Esophagus squamous epithelium (tissue), 4 donors: ENCODE data around the gene SLC25A38.

GRCh38 chr3:39145851-39146437 is 7.4 kb downstream of the CSRNP1 start:
- PRO-cap = no peak
- RAMPAGE, long total RNA, 4 experiments = no peak in any of the 4 experiments

GRCh38 chr3:39267725-39268492 is 11.9 kb downstream of the CX3CR1 start:
- PRO-cap = no peak
- RAMPAGE, long total RNA, 4 experiments = no peak in any of the 4 experiments

DNA sequence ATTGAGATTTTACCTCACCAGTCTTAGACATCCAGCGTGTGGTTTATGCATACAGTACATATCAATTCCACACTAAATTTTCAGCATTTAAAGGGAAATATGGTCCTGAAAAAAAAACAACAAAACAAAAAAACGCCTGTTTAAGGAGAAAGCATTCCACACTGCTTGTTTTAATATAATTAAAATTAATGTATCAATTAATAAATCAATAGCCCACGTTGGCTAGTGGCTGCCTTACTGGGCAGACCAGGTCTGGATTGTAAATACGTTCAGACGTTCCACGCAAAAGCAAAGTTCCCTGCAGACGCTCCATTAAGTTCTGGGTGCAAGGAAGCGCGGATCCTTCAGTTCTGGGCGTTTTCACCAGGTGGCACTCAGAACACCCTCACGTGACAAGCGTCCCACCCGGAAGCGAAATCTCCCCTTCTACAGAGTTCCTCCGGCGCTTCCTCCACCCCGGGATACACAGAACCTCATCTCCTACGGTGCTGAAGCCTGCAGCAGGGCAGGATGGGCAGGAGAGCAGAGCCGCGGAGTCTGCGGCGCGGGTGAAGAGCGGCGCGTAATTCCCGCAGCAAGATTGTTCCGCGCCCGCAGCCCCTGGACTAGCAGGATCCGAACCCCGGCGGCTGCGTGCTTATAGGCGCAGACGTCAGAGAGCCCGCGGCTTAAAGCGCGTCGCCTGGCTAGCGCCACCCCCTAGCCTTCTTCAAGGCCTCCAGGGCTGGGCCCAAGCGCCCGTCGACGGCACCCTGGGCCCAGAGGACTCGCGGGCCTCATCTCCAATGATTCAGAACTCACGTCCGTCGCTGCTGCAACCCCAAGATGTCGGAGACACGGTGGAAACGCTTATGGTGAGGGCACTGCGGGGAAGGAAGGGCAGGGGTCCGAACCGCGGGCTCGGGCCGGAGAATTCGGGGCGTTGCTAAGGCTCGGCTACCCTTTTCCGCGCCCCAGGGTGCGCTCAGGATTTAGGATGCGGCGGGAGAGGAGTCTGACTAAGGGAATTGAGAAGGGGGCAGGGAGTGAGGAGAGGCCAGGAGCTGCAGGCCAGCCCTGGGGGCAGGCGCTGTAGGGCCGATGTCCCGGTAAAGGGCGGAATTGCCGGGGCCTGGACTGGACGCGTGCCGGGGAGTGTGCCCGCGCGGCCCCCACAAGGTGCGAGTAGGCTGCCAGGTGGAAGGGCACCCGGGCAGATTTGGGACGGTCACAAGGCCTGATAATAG is at the start of gene SLC25A38:
SLC25A38 (plus strand) TSS at position 431 of the 1,226 bp plus-strand sequence.
- PRO-cap = bidirectional peak, plus-strand start at position 431 of the sequence, minus-strand start at position 321 of the sequence; bidirectional peak, plus-strand start at position 700 of the sequence, minus-strand start at position 610 of the sequence
- RAMPAGE, long total RNA, 4 experiments = start-site peak on the plus strand in 3 of 4 experiments, centred at positions 415 to 717 of the sequence, 22 to 54 reads per replicate

- PRO-cap = no peak
- RAMPAGE, long total RNA, 4 experiments = no peak in any of the 4 experiments
Measured at GRCh38 chr3:40076987-40077568, 232.4 kb upstream of the EIF1B start.

GRCh38 chr3:40292603-40293153 is 16.8 kb upstream of the EIF1B start:
- PRO-cap = no peak
- RAMPAGE, long total RNA, 4 experiments = no peak in any of the 4 experiments

DNA sequence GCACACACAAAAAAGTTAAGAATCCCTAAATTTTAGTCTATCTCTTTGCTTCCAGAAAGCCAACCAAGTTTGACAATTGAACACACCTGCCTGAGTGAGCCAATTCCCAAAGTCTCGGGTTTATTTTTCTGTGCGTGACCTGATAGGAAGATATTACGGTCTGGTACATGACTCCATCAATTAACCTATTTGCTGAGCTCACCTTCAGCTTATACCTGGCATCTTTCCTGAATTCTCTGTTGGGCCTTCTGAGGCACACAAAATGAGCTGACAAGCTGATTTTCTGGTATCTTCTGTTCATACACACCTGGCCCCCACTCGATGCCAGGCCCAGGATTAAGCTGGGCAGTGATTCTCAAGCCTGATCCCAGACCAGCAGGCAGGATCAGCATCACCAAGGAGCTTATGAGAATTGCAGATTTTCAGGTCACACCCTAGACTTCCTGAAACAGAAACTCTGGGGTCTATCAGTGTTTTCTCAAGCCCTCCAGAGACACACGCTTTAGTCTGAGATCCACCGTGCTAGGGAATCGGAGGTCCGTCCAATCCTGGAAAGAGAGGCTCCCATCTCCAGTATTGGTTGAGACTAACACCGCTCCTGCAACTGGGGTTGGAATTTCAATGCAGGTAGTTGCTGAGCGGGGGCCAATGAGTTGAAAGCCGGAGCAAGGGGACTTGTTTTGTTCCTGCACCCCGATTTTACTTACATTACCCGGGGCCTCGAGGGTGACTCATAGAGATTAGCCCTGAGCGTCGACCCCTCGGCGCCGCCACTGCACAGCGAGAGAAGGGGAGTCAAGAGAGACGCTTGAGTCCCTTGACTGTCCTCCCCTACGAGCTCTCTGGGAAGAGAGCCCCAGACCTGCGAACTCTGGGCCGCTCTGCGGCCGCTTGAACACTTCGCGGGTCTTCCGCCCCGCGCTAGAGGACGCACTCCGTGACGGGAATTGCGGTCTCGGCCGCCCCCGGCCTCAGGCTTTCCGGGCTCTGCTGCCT is 593 bp upstream of the EIF1B start:
- PRO-cap = bidirectional peak, plus-strand start outside the sequence, minus-strand start at position 893 of the sequence
- RAMPAGE, long total RNA, 4 experiments = start-site peak on the minus strand in 2 of 4 experiments, centred at positions 888 to 896 of the sequence, 9 to 14 reads per replicate

DNA sequence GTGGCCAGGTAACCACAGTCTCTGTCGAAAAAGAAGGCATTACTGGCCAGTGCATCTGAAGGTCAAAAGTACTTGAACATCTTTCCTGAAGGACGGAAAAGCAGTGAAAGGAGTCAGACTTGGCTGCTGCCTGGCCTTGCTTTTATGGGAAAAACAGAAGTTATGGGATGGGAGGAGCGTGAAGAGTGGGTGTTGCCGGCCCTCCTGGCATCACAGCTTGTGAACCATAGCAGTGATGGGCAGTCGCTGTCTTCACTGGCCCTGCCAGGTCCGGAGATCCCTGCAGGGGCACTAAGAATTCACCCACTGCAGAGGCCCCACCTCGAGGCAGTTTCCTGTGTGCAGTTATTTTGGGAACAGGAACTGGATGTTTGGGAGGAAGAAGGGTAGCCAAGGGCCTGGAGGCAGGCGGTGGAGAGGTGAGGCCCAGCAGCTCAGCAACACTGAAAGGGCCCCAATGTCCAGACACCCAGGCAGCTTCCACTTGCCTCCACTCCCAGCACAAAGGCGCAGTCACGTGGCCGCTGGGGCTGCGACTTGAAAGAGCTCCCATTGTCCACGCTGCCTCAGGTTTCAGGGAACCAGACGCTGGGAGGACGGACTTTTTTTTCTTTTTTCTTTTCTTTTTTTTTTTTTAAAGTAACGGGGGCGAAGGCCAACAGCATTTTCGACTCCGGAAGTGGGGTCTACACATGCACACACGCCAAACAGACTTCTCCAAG is 255.6 kb downstream of the ZNF621 start:
- PRO-cap = unidirectional peak, plus-strand start at position 569 of the sequence
- RAMPAGE, long total RNA, 4 experiments = no peak in any of the 4 experiments

DNA sequence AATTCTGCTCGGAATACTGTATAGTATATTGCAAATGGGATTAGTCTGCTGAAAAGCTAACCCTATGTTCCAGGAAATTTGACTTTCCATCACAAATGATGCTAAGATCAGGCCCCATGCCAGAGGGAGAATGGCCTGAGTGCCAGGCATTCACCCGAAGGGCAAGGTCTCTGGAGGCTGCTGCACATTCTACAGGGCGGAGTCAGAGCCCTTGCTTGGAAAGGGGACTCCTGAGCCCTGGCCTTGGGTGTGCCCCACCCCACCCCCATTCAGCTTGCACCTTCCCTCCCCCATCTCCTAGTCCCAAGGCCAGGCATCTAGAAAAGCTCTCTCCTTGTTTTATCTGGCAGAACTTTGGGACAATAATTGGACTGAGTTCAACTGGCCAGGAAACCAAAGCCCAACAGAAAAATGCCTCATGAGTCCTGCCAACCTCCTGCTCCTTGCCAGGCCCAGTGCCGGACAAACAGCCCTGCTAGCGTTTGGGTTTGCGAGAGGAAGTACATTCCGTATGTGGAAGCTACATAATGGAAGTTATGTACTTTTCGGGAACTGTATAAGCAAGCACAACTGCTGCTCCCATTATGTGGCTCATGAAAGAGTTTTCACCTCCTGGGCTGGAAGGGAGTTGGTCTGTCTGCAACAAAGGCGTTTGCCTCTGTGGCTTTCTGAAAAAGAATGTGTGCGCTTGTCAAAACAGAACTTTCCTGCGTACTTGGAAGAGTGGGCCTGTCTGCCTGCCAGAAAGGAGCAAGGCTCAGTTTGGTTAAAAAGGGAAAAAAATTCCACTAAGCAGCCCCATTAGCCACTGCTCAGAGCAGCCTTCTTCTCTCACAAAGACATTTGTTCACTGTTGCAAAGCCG is 321.5 kb upstream of the CTNNB1 start:
- PRO-cap = no peak
- RAMPAGE, long total RNA, 4 experiments = no peak in any of the 4 experiments

- PRO-cap = no peak
- RAMPAGE, long total RNA, 4 experiments = no peak in any of the 4 experiments
Measured at GRCh38 chr3:40975439-40976421, 223.6 kb upstream of the CTNNB1 start.

DNA sequence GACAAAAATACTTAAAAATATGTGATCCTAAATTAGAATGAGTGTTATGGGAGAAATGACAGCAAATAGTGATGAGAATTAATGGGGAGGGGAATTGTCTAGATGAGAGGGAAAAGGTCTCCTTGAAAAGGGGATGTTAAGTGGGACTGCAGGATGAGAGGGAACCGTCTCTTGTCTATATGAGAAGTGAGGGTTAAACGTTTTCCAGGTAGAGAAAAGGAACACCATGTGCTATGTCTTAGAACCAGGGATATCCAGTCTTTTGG is 31.2 kb downstream of the CTNNB1 start:
- PRO-cap = no peak
- RAMPAGE, long total RNA, 4 experiments = no peak in any of the 4 experiments

DNA sequence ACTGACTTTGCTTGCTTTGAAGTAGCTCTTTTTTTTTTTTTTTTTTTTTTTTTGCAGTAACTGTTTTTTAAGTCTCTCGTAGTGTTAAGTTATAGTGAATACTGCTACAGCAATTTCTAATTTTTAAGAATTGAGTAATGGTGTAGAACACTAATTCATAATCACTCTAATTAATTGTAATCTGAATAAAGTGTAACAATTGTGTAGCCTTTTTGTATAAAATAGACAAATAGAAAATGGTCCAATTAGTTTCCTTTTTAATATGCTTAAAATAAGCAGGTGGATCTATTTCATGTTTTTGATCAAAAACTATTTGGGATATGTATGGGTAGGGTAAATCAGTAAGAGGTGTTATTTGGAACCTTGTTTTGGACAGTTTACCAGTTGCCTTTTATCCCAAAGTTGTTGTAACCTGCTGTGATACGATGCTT is 40.7 kb downstream of the CTNNB1 start:
- PRO-cap = no peak
- RAMPAGE, long total RNA, 4 experiments = no peak in any of the 4 experiments

- PRO-cap = no peak
- RAMPAGE, long total RNA, 4 experiments = no peak in any of the 4 experiments
Measured at GRCh38 chr3:41352441-41352819, 153.1 kb downstream of the CTNNB1 start.

DNA sequence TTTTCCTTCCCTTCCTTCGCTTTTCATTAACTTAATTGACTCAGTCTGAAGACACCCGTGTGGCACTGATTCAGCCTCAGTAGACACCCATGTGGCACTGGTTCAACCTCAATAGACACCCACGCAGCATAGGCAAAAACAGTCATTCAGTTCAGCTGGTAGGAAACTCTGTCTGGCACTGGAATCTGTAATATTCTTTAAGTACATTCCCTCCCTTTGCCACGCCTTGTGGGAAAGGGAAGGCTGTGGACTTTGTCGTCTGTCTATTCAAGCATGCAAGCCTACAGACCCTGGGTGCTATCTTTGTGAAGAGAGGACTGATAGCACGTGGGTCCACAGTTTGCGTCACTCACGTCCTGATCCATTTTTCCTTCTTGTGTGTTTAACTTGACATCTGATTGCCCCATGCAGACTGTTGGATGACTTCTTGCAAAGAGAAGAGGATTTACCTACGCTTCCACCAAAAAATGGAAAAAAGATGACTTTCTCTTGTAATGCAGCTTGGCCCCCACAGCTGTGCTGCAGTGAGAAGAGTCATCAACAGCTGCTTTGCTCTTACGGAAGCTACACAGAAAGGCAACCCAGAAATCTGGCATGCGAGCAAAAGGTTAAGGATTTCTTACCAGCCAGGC is 278.2 kb downstream of the ULK4 start:
- PRO-cap = no peak
- RAMPAGE, long total RNA, 4 experiments = no peak in any of the 4 experiments

DNA sequence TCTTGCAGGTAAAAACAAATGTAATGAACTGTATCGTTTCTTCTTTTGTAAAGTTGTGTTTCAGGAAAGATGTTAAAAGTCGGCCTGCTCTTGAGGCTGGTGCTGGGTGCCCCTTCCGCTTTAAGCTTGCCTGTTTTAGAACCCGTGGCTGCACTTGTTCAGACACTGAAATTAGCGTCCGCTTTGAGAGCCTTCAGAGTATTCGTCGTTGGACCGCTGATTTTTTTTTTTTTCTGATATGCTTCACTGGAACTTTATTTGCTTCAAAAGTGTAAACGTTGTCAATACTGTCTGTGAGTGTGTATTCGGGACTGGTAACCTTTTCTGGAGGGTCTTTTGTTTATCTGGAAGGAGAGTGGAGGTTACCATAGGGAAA is 52.7 kb upstream of the ULK4 start:
- PRO-cap = unidirectional peak, minus-strand start at position 128 of the sequence; unidirectional peak, minus-strand start at position 144 of the sequence; unidirectional peak, minus-strand start at position 173 of the sequence
- RAMPAGE, long total RNA, 4 experiments = no peak in any of the 4 experiments

- PRO-cap = bidirectional peak, plus-strand start at chr3:42079912, minus-strand start at chr3:42079876
- RAMPAGE, long total RNA, 4 experiments = no peak in any of the 4 experiments
Measured at GRCh38 chr3:42079547-42080182, 11.5 kb upstream of the TRAK1 start.

- PRO-cap = no peak
- RAMPAGE, long total RNA, 4 experiments = no peak in any of the 4 experiments
Measured at GRCh38 chr3:42130074-42130764, 39.1 kb downstream of the TRAK1 start.

- PRO-cap = no peak
- RAMPAGE, long total RNA, 4 experiments = no peak in any of the 4 experiments
Measured at GRCh38 chr3:42224800-42225555, 41.0 kb downstream of the CCK start.

- PRO-cap = no peak
- RAMPAGE, long total RNA, 4 experiments = no peak in any of the 4 experiments
Measured at GRCh38 chr3:42476852-42477287, 25.6 kb upstream of the VIPR1 start.

DNA sequence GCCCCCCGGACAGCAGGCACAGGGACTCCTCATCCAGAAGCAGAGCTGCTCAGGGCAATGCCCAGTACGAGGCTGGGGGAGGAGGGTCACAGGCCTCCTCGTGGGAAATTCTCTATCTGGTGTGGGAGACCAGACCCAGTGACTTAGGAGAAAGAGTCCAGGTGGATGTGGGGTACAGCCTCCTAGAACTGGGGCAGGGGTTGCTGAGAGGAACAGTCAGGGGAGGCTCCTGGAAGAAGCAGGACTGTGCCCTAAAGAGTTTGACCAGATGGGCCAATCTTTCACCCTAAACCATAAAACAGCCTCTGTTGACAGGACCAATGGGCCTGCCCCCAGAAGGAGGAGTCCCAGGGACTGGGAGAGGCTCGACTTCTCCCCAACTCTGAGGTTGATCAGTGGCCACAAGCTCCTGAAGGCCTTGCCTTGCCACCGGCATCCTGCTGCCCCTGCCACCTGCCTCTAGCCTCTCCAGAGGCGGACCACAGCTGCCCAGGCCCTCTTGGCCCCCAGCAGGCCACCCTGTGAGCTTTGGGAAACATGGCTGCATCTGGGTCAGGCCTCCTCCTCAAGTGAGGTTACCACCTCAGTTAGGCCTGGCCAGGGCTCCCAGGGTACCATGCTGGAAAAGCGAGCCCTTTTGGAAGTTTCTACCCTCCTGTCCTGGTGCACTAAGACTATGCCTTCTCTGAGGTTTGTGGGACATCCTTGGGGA is 2.7 kb downstream of the VIPR1 start:
- PRO-cap = no peak
- RAMPAGE, long total RNA, 4 experiments = no peak in any of the 4 experiments

DNA sequence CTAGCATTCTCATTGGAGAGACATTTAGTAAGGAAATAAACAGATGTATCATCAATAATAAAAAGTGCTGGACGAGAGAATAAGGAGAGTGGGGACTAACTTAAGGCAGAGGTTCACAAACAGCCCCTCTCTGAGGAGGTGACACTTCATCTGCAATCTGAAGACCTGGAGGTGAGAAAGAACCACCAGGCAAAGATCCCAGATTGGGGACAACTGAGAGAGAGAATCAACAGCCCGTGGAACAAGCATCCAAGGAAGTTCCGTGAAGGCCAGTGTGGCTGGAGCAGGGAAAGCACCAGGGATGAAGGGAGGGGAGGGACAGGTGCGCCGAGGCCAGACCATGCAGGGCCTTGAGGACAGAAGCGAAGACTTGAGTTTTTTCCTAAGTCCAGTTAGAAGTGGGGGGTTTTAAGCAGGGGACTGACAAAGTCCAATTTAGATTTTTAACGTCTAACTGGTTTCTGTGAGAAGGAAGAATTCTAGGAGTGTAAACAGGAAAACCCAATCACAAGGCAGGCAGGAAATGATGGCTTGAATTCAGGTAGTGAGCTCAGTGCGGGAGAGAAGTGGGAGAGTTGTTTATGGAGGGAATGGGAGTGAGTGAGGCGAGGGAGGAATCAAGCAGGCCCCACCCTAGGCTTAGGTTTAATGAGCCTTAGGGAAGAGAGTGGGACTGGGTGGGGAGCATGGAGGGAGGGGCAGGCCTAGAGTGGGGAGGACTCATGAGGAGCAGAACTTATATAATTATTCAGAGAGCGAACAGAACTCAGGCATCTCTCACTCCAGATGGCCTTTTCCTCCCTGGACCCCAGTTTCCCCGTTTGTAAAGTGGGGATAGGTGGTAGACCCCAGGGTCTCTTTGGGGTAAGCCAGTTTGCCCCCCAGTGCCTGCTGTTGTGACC is 17.7 kb downstream of the VIPR1 start:
- PRO-cap = no peak
- RAMPAGE, long total RNA, 4 experiments = no peak in any of the 4 experiments